Pericardium fibroblast (primary cell): ENCODE data around the genes CIAO2A, ANKDD1A, UBAP1L and CLPX.

DNA sequence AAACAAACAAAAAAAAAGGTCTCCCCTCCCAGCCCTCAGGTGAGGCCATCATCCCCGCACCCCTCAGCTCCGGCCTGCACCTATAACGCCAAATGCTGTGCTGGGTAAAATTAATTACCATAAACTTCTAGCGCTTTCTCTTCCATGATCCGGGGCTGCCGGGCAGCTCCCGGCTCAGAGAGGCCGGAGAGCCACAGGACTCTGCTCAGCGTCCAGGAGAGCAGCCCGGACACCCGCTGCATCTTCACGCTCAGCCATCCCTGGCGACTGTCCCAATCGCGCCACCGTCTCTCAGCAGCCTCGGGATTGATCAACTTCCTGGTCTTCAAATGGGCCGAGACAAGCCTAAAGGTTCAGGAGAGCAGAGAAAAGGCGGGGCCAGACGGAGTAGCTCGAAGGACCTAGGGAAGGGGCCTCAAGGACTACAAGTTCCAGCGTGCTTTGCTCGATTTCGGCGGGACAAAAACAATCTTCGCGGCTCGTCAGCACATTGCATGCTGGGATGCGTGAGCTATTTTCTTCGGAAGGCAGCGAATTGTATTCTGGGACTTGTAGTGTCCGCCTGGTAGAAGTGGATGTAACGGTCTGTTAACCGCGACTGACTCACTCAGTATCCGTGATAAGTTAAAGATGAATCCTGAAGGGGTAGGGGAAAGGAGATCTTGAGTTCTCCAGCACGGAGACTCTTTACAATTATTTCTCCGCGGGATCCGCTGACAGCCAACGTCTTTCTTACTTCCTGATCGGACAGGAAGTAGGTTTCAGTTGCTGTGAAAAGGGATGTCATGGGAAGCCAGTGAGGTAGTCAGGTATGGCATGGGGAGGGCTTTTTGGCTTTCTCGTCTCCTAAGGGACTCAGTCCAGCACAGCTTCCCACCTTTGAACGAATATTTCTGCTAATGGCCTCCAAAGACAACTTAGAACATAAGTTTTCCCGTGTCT is at the start of gene CIAO2A:
TSS of gene CIAO2A (minus strand) at position 312 of the 942 bp plus-strand sequence.
- RAMPAGE, long total RNA: start-site peak on the minus strand centred at position 313 of the sequence, 123 bp wide, 1,455 and 1,014 reads in 2 replicates

- RAMPAGE, long total RNA: no peak
These were observed 10.4 kb downstream of the SNX1 start for GRCh38 chr15:64106231-64106587.

DNA sequence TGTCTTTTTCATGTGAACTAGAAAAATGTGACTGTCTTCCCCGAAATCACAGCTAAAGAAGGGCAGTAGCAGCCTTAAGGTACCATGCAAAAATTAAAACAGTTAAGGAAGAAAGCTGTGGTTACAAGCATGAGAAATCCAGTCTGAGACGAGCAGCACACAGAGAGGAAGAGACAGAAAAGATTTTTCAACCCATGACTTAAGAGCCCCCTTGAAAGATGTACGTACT is 17.2 kb upstream of the PPIB start:
- RAMPAGE, long total RNA: no peak

DNA sequence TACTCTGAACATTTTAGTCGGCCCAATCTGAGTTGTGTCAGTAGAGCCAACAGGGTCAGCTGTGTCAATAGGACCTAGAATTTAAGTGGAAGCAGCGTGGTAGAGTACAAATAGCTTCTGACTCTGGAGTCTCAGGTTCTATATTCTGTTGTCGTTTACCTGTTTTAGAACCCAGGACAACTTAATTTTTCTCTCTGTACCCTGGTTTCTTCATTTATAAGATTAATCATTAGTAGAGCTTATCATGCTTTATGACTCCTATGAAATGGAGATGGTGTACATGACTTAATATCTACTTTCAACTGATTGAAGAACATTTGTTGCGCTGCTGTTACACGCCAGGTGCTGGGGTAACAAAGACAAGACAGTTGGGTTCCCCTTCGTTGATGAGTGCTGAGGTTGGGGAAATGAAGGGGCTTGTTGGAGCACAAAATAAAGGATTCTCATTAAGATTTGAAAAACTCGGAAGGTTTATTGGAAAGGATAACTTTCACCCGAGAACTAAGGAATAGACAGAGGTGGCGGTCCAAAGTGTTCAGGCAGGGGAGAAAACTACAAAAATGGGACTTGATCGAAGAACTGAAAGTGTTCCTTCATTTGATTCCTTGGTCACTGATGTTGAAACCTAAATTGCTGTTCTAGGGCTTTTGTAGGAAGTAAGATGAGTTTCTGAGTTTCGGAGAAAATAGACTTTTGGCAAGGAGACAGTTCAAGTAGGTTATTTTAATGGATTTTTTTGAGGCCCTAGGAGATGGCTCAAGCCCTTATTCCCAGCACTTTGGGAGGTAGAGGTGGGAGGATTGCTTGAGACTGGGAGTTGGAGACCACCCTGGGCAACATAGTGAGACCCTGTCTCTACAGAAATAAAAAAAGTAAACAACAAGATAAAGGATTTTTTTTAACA is 1.2 kb downstream of the TRIP4 start:
- RAMPAGE, long total RNA: no peak

DNA sequence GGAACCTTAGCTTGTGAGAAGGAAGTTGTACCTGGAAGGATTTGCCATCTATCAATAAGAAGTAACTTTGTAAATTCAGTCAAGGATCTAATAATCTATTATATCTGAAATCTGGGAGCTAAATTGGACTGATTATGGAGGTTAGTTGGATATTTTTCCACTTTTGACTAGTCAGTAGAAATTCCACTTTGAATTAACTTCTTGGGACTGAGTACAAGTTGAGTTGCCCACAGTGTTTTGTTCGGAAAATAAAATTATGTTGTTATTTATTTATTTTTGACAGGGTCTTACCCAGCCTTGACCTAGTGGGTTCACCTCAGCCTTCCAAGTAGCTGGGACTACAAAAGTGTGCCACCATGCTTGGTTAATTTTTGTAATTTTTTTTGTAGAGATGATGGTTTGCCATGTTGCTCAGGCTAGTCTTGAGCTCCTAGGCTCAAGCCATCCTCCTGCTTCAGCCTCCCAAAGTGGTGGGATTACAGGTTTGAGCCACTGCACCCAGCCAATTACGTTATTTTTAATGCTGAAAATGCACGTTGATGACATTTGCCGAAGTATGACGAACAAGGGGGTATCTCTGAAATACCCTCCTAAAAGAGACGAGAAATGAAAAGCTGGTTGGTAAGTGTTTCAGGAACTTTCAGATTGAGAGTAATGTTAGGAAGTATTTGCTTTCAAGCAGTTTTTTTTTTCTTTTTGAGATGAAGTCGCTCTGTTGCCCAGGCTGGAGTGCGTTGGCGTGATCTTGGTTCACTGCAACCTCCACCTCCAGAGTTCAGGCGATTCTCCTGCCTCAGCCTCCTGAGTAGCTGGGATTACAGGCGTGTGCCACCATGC is 9.7 kb downstream of the ZNF609 start:
- RAMPAGE, long total RNA: no peak

- RAMPAGE, long total RNA: no peak
These were observed 57.8 kb downstream of the ZNF609 start for GRCh38 chr15:64517789-64518997.

- RAMPAGE, long total RNA: no peak
These were observed 72.5 kb downstream of the RBPMS2 start for GRCh38 chr15:64702405-64703724.

- RAMPAGE, long total RNA: no peak
These were observed 35.8 kb downstream of the RBPMS2 start for GRCh38 chr15:64739547-64740012.

DNA sequence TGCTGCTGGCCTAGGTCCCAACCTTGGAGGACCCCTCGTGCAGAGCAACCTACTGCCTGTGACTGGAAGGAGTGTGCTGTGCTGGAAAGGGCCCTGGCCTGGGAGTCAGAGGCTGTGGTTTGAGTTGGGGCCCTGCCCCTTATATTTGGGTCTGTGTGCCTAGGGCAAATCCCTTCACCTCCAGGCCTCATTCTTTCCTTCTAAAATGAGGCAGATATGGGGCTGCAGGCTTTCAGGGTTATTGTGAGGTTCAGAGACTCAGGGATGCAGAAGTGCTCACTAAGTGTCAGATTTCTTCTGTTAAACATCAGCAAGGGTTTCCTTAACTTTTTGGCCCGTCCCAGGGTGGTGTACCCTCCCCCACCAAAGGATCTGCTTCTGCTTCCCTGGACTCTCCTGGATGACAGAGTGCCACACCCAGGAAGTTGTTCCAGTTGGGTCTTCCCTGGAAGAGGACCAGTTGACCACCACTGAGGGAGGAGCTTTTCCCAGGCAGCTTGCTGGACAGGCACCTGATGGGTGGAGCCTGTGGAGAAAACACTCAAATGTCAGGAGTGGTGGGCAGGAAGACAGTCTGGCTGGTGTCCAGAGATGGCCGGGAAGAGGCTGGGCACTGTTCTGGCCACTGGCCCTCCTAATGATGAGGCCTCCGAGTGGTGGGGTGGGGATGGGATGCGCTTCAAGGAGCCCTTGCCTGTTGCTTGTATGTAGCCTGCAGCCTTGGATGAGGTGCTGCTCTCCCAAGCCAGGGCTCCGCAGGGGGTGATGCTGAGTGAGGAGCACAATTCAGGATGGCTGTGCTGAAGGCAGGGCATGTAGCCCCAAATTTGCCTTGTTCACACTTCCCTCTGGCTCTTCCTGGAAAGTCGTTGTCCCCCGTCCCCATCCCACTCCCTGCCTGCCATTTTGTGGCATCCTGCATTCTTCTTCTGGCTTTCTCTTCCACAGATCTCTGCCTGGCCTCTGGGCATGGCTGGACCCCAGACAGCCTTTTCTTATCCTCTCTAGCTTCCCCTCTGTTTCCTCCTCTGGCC is 12.2 kb downstream of the PLEKHO2 start:
- RAMPAGE, long total RNA: no peak

DNA sequence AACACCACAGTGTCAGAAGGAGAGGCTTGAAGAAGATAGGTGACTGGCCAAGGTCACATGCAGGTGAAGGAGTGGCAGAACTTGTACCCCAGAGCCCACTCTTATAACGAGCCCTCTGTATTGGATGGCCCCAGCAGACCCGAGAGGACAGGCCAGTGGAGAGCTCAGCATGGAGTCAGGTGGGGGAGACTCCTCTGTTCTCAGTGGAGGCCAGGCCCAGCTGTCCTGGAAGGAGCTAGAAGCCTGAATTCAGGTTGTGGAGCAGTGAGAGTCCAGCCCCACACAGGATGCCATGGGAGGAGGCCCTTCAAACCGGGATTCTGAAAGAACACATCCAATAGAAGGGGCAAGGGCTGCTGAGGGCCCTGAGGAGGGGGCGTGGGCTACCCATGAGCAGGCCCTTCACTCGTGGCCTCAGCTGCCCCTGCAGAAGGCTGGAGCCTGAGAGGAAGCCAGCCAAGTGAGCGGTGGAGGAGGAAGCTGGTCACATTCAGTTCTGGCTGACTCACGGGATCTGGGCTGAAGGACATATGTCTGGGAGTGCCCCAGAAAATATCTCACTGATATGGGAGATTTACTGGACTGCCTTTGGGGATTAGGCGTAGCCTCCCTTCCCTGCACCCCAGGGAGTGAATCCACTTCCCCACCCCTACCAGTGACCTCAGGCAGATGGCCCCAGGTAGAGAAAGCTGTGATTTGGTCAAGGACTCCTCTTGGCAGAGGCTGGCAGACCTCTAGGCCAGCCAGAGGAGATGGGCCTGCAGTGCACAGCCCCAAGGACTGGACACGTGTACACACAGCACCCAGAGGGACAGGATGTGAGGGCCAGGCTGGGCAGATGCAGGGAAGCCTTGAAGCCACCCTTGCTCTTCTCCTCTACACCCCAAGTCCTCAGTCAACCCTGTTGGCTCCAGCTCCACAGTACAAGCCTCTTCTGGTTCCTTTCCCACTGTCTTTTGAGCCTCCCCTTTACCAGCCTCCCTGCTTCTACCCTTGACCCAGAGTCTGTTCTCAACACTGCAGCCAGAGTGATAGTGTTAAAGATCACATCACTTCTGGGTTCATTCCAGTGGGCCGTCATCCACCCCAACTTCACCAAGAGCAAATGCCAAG is 14.3 kb upstream of the ANKDD1A start:
- RAMPAGE, long total RNA: no peak

DNA sequence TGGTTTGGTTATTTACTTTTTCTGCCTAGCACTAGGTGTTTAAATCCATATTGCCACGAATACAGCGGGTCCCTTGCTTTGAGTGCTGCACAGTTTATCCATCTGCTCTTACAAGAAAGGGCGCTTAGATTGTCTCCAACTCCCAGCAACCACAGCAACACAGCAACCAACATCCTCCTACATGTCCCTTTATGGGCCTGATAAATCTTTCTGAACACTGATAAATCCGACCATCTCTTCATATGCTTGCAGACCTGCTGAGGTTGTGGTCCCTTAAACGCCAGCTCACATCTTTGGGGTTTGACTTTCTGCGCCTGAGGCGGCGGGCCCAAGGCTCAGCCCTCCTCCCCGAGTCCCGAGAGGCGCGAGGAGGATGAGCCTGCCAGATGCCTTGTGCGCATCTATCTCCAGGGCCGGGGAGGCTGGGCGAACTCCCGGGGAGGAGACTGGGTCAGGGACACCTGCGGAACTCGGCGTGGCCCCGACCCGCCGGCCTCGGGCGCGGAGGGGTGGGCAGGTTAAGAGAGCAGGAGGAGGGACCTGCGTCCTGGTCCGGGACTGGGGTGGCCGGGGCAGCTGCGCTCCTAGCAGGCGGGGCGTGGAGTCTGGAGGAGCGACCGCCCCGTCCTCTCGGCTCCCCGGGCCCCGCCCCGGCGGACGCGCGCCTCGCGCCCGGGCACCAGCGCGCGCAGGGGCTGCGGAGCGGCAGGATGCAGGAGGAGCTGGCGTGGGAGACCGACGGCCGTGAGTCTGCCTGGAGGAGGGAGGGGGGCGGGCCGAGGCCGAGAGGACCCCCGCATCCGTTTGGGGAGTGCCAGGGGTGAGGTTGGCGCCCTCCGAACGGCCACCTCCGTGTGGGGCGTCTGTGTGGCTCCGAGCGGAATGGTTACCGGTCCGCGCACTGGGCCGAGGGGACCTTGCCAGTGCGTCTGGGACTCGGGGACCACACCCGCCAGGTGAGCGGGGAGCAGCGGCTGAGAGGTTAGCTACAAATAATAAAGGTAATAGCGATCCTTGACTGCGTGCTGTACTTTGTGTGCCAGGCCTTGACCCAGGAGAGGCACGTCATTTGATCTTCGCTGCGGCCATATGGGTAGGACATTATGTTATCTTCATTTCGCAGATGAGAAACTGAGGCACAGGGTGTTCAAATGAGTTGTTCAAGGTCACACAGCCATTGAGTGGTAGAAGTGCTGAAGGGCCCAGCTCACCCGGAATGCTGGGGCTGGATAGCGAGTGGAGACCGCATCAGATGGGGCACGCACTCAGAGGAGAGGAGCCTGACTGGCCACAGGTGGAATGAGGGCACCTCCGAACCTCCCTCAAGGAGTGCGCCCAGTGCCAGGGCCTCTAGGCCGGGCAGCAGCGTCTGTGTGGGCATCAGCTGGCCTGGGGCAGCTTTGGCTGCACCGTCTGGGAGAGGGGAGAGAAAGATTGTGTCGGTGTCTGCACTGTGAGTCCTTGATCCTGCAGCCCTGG is at the start of gene ANKDD1A:
TSS of gene ANKDD1A (plus strand) at position 682 of the 1,479 bp plus-strand sequence.
- RAMPAGE, long total RNA: no peak

DNA sequence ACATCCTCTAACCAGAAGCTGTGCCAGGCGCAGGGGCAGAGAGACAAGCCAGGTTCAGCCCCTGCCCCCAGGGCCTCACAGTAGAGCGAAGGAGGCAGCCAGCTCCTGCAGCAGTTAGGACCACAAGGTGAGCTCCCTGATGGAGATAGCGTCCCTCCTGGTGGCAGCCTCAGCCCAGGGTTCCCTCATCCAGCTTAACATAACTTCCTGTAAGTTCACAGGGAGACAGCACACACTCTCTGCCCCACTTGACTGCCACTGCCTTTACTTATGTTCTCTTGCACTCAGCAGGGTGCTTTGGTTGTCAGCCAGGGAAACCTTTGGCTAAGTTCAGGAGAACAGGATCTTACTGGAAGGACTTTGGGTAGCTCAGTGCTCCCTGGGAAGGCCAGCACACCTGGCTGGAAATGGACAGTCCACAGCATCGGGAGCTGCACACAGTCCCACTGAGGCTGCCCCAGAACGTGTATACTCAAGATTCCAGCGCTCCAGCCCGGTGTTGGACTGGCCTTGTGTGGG is 10.9 kb downstream of the KBTBD13 start:
- RAMPAGE, long total RNA: no peak

- RAMPAGE, long total RNA: no peak
These were observed 12.2 kb downstream of the KBTBD13 start for GRCh38 chr15:65088654-65089173.

GRCh38 chr15:65115138-65115352 is at the start of gene UBAP1L:
UBAP1L (minus strand) TSS chr15:65115200.
- RAMPAGE, long total RNA: no peak

- RAMPAGE, long total RNA: start-site peak on the minus strand at chr15:65185314-65185373, 425 and 145 reads in 2 replicates
These were observed at the start of gene CLPX for GRCh38 chr15:65184819-65185862. CLPX (minus strand) TSS chr15:65185342.

DNA sequence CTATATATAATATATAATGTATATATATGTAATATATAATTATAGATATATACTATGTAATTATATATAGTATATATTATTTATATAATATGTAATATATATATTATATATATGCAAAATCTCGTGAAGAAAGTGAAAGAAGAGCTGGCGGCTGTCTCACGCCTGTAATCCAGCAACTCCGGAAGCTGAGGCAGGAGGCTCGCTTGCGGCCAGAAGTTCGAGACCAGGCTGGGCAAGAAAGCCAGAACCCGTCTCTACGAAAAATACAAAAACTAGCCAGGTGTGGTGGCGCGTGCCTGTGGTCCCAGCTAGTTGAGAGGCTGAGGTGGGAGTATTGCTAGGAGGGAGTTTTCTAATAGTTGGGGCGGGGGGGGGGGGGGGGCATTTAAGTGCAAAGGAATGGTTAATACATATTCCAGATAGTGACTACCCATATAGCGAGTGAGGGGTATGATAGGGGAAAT is 8.3 kb upstream of the PARP16 start:
- RAMPAGE, long total RNA: no peak

DNA sequence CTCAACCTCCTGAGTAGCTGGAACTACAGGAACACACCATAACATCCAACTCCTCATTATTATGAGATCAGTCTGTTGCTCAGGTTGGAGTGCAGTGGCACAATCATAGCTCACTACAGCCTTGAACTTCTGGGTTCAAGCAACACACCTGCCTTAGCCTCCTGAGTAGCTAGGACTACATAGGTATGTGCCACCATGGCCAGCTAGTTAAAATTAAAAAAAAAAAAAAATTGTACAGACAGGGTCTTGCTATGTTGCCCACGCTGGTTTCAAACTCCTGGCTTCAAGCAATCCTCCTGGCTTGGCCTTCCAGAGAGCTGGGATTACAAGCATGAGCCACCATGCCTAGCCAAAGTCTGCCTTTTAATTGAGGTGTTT is 64.9 kb downstream of the SLC24A1 start:
- RAMPAGE, long total RNA: no peak

- RAMPAGE, long total RNA: no peak
These were observed 19.3 kb downstream of the DENND4A start for GRCh38 chr15:65772865-65773198.

- RAMPAGE, long total RNA: no peak
These were observed 2.9 kb downstream of the DENND4A start for GRCh38 chr15:65789124-65789601.

- RAMPAGE, long total RNA: no peak
These were observed 791 bp downstream of the DENND4A start for GRCh38 chr15:65791341-65791663.